Measurements from ENCODE around the gene GPR68.

GRCh38 chr14:89364266-89365336 lies 52.4 kb downstream of the FOXN3 start:
- PRO-cap, 6 experiments: peak in 2 of 6 experiments; most common plus-strand start chr14:89365195 (in 2)
- RAMPAGE, long total RNA, 2 experiments: no peak in any of the 2 experiments
- RRBS: no CpG with 5 or more reads among the region's 15 CpGs

DNA sequence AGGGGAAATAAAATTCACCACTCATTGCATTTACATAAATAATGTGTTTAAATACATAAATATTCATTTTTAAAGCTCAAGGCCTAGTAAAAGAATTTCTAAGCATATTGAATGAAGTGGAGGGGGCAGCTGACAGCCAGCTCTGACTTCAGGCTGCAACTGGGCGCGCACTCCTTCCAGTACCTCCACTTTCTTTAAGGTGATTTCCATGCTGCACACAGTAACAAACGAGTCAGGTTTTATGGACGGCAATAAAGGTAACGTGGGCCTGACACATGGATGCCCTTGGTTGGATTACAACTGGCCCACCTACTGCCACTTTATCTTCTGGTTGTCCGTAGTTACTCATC lies 50.5 kb downstream of the FOXN3 start:
- PRO-cap, 6 experiments: no peak in any of the 6 experiments
- RAMPAGE, long total RNA, 2 experiments: no peak in any of the 2 experiments
- RRBS: no CpG with 5 or more reads among the region's 6 CpGs

DNA sequence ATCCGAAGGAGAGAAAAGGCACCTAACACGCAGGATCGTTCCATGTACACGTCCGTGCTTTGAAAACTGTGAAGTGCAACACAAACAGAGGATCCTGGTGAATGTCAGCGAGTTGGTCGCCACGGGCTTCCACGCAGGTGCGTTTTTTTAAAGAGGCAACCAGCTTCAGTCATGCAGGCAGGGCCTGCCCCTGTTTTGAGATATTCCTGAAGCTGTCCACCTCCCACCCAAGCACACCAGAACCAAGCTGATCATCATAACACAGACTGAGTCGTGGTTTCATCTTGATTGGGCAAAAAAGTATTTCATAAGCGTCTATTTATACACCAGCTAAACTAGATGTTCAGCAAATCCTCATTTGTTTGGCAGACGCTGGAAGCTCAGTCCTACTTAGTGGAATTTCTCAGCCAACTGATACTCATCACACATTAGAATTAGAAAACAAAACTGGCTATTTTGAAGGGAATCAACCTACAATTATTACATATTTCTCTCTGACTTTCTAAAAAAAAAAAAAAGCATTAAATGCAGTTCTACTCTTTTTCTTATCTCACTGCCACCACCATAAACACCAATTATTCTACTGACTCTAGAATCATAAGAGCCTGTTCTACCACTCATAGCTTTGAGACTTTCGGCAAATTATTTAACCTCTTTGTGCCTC lies 52.9 kb upstream of the FOXN3 start:
- PRO-cap, 6 experiments: peak in 1 of 6 experiments; most common plus-strand start position 368 of the sequence (in 1); most common minus-strand start position 261 of the sequence (in 1)
- RAMPAGE, long total RNA, 2 experiments: no peak in any of the 2 experiments
- RRBS: no CpG with 5 or more reads among the region's 14 CpGs

DNA sequence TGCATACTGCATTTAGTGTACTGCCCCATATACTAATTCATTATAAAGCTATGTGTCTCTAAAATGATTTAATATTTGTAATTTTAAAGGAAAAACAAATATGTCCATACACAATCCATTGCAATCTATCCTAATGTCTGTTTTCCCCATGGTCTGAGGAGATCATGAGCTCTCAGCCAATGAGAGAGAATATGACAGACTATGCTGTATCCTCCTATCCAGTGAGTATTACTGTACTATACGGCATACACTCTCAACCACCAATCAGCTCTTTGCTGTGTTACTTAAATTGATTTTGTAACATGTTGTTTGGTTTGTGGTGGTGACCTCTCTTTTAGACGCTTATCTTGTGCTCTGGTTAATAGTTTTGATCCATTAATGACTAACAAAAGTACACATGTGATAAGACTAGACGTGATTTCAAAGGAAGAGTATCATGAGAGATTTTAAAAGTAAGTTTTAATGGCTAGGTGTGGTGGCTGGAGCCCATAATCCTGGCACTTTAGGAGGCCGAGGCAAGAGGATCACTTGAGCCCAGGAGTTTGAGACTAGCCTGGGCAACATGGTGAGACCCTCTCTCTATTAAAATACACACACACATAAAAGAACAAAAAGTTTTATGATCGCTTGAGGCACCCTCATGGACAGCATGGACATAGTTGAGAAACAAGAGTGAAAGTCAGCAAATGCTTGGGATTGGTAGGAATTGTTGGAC lies 231.6 kb upstream of the FOXN3 start:
- PRO-cap, 6 experiments: no peak in any of the 6 experiments
- RAMPAGE, long total RNA, 2 experiments: no peak in any of the 2 experiments
- RRBS: no CpG with 5 or more reads among the region's 5 CpGs

- PRO-cap, 6 experiments: peak in 2 of 6 experiments; most common plus-strand start chr14:89660465 (in 1); most common minus-strand start chr14:89660402 (in 1)
- RAMPAGE, long total RNA, 2 experiments: no peak in any of the 2 experiments
- RRBS: no CpG with 5 or more reads among the region's 7 CpGs
Measured at GRCh38 chr14:89659953-89660715, 243.1 kb upstream of the FOXN3 start.

GRCh38 chr14:89720414-89721368 lies 233.8 kb downstream of the EFCAB11 start:
- PRO-cap, 6 experiments: no peak in any of the 6 experiments
- RAMPAGE, long total RNA, 2 experiments: no peak in any of the 2 experiments
- RRBS: no CpG with 5 or more reads among the region's 10 CpGs

DNA sequence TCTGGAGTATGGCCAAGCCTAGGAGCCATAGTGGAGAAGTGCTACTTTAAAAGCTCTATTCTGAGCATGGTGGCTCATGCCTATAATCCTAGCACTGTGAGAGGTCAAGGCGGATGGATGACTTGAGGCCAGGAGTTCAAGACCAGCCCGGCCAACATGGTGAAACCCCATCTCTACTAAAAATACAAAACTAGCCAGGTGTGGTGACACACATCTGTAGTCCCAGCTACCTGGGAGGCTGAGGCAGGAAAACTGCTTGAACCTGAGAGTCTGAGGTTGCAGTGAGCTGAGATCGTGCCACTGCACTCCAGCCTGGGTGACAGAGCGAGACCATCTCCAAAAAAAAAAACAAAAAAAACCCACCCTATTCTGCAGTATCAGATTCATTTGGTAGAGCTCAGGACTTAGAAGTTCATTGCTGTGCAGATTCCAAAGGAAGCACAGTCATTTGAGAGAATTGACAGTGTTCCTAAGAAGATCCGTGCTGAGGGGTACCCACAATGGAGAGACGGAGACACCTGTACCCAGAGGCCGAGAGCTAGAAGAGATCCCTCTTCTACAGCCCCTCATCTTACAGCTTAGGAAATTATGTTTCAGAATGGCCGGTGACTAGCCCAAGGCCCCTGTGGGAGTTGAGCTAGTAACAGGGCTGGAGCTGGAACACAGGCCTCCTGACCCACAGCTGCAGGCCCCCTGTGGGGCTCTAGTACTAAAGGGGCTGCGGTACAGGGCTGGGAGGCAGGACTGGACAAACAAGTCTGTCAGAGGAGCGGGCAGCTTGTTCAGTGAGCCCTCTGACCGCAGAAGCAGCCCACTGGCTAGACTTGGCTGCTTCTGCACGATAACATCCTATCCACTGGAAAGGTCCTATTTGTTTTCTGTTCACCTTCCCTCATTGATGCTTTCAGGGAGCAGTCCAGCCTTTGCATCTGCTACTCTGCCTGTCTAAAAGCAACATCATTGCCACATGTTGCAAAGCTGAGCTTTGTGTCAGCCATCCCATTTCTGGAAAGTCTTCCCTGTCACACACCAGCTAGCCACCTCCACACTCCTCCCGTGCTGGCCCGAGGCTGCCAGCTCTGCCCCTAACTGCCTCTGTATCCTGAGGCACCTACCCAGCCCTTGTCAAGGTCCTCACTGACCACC lies 9.9 kb downstream of the PSMC1 start:
- PRO-cap, 6 experiments: no peak in any of the 6 experiments
- RAMPAGE, long total RNA, 2 experiments: no peak in any of the 2 experiments
- RRBS: no CpG with 5 or more reads among the region's 14 CpGs

DNA sequence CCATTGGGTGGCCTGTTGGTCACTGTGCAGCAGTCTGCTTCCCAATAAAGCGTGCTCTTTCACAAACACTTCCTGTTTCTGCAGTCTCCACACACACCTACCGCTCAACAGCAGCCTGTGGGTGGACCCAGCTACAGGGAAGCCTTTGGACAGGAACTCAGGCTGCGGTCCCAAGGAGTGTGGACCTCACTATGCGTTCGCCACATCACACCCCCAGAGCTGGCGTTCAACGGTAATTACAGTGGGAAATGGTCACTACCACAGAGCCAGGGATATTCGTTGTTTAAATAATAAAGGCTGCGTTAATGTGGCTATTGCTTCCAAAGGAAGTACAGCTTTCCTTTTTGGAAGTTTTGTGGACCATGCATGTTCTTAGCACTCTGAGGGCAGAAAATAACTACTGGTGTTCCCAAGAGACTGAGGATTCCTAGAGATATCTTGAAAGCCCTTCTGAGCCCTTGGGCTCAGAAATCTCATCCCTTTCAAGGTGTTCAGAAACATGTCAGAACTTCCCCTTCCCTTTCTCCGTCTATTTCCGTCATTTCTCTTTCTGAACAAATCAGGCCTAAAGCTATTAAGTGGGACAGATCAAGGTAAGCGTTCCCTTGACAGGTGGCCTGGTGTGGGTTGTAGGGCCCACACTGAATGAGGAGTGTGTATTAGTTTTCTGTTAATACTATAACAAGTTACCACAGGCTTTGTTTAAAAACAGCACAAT lies 16.4 kb downstream of the PSMC1 start:
- PRO-cap, 6 experiments: no peak in any of the 6 experiments
- RAMPAGE, long total RNA, 2 experiments: no peak in any of the 2 experiments
- RRBS: no CpG with 5 or more reads among the region's 12 CpGs

DNA sequence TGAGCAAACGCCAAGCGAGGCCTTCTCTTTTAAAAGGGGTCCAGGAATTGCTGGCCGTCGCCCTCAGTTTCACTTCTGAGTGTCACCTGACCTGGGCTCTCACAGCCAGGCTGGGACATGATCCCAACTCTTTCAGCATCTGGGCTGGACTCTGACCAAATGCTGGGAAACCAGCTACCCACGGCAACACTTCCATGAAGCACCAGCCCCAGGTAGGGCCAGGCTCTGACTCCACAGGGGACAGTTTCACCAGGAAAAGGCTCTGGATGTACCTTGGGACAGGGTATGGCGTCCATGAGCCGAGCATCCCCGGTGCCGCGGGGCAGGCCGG lies 22.3 kb downstream of the PSMC1 start:
- PRO-cap, 6 experiments: no peak in any of the 6 experiments
- RAMPAGE, long total RNA, 2 experiments: no peak in any of the 2 experiments
- RRBS: no CpG with 5 or more reads among the region's 11 CpGs

DNA sequence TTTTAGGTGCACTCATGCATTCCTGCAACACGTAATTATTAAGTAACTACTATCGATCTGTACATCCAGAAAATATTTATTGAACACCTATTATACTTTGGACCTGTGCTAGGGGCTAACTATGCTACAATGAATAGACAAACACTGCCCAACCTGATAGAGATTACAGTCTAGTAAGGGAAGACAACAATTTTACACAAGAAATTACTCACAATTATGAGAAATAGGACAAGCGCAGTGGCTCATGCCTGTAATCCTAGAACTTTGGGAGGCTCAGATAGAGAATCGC lies 1.5 kb downstream of the NRDE2 start:
- PRO-cap, 6 experiments: no peak in any of the 6 experiments
- RAMPAGE, long total RNA, 2 experiments: no peak in any of the 2 experiments
- RRBS: no CpG with 5 or more reads among the region's 4 CpGs

DNA sequence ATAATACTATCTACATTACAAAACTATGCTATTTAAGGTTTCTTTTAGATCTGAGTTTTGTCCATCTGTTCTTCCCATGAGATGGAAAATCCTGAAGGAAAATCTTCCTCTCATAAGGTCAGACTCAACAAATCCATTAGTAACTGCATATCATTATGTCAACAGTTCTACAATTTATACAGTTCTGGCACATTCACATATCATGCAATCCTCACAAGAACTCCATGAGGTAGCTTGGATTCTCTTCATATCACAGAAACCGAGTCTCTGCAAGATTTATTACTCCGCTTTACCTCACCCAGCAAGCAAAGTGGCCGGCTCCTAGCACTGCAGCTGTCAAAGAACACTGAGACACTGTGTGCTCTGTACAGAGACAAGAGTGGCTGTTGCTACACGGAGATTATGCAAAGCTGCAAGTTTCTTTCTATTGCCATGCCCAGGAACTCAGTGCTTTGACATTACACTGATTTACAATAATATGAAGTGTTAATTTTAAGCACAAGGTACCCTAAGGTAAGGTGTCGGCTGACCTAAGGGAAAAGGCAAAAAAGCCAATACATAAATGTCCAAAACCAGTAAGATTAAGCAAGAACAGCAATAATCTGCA lies 15.4 kb upstream of the CALM1 start:
- PRO-cap, 6 experiments: peak in 6 of 6 experiments; most common plus-strand start position 386 of the sequence (in 3); most common minus-strand start position 348 of the sequence (in 5)
- RAMPAGE, long total RNA, 2 experiments: no peak in any of the 2 experiments
- RRBS: no CpG with 5 or more reads among the region's 5 CpGs

DNA sequence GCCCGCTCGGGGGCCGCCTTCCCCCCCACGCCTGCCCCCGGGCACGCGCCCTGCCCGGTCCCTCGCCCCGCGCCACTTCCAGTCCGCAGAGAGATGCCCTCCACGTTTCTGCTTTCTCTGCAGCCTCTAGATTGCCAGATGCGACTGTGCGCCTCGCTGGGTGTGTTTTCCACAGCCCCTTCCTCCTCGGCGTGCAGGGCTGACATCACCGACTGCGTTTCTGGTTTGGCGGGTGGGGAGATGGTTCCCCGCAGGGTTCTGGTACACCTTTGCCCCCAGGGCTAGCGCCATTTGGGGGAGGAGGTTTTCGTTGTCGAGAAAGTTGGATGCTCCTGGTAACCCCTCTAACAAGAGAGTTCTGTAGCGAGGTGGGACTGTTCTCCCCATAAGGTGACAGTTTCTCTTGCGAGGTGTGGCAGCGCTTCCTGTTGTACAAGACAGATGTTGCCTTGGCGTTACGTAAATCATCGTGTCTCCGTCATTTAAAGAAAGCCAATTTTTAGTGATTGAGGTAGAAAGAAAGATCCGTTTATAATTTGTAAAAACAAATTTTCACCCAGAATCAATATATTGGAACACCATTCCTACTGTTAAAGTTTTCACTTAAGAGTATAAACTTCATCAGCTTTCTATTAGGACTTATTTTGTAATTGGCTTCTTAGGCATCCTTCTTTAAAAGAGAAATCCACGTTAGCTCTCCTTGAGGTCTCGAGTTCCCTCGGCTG lies 1.7 kb downstream of the CALM1 start:
- PRO-cap, 6 experiments: peak in 3 of 6 experiments; most common plus-strand start position 211 of the sequence (in 1); most common minus-strand start position 133 of the sequence (in 2)
- RAMPAGE, long total RNA, 2 experiments: no peak in any of the 2 experiments
- RRBS: 3% methylated on average over 4 of the region's 36 CpGs

- PRO-cap, 6 experiments: no peak in any of the 6 experiments
- RAMPAGE, long total RNA, 2 experiments: no peak in any of the 2 experiments
- RRBS: no CpG with 5 or more reads among the region's 5 CpGs
Measured at GRCh38 chr14:90517694-90517946, 120.8 kb downstream of the CALM1 start.

DNA sequence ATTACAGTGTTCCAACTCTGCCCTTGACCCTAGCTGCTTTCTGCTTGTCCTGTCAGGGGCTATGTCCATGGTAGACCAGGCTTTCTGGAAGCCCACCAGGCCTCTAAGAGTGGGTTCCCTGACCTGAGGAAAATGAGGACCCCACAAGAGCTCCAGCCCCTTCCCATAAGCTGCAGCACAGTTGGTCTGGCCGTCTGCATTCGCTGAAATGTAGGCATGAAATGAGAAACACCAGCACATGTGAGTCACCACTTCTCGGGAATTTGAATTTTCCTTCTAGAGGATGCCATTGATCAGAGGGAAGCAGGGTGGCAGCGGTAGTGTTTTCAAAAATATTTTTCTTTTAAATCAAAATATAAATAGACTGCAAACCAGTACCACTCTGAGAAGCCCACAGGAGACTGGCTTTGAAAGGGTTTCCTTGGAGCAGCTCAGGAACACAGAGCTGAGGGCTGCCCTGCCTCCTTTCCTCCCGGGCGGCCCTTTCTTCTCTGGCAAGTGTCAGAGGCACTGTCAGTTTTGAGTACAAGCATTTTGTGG lies 154.5 kb downstream of the CALM1 start:
- PRO-cap, 6 experiments: no peak in any of the 6 experiments
- RAMPAGE, long total RNA, 2 experiments: no peak in any of the 2 experiments
- RRBS: no CpG with 5 or more reads among the region's 6 CpGs

GRCh38 chr14:91059300-91059917 lies 1.0 kb downstream of the RPS6KA5 start:
- PRO-cap, 6 experiments: no peak in any of the 6 experiments
- RAMPAGE, long total RNA, 2 experiments: no peak in any of the 2 experiments
- RRBS: 0% methylated on average over 4 of the region's 19 CpGs

DNA sequence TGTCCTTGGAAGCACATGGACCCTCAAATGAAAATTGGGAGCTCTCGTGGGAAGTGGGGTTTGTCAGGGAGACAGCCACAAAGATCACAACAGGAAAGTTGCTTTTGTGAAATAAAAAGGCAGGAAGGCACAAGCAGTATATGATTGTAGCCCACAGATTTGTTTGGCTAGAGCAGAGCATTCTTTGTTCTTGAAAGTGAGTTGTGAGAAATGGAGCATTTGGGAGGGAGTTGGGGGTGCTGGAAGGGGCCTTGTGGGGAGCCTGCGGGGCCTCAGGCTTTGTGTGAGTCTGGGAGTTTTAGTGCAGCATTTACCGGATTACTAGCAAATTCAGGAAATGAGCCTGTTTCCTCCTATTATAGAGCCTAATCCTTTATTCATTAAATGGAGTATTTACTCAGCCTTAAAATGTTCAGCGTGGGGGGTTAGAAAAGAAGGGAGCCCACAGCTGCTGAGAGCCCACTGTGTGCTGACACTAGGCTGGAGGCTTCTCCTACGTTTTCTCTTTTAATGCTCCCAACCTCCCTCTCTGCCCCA lies 30.9 kb downstream of the DGLUCY start:
- PRO-cap, 6 experiments: peak in 1 of 6 experiments; most common minus-strand start position 285 of the sequence (in 1)
- RAMPAGE, long total RNA, 2 experiments: no peak in any of the 2 experiments
- RRBS: no CpG with 5 or more reads among the region's 5 CpGs

- PRO-cap, 6 experiments: no peak in any of the 6 experiments
- RAMPAGE, long total RNA, 2 experiments: no peak in any of the 2 experiments
- RRBS: no CpG with 5 or more reads among the region's 6 CpGs
Measured at GRCh38 chr14:91156186-91156707, 42.4 kb downstream of the DGLUCY start.

- PRO-cap, 6 experiments: peak in 3 of 6 experiments; most common plus-strand start chr14:91244818 (in 3); most common minus-strand start chr14:91244704 (in 3)
- RAMPAGE, long total RNA, 2 experiments: no peak in any of the 2 experiments
- RRBS: 66% methylated on average over 3 of the region's 26 CpGs
Measured at GRCh38 chr14:91244348-91245491, at the start of gene GPR68. Gene GPR68, minus strand, starts transcription at chr14:91244704.

DNA sequence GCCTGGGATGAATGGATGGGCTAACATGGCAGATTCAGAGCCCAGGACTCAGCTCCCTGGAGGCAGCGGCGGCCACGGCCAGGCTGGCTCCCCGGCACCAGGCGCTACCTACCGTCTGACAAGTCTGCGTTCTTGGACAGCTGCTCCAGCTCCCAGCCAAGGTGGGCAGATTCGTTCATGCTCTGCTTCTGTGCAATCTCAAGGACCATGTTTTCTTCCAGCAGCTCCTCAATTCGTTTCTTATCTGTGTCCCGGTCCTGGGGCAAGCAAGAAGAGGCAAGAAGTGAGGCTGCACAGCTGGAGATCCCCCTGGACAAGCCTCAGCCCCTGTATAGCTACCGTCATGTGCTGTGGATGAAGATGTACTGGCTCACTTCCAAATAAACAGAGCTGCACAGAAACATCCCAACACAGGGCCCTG lies 80.2 kb upstream of the GPR68 start:
- PRO-cap, 6 experiments: no peak in any of the 6 experiments
- RAMPAGE, long total RNA, 2 experiments: no peak in any of the 2 experiments
- RRBS: no CpG with 5 or more reads among the region's 11 CpGs

- PRO-cap, 6 experiments: no peak in any of the 6 experiments
- RAMPAGE, long total RNA, 2 experiments: no peak in any of the 2 experiments
- RRBS: no CpG with 5 or more reads among the region's 17 CpGs
Measured at GRCh38 chr14:91331710-91332657, 85.6 kb downstream of the CCDC88C start.

Measured in heart left ventricle (tissue), 7 donors.